Bronchus fibroblast of lung (primary cell): ENCODE data around the genes MFSD2B, TP53I3 and FAM228A.

GRCh38 chr2:23513137-23514161, 128.5 kb downstream of the KLHL29 start:
- RAMPAGE, long total RNA = no peak

DNA sequence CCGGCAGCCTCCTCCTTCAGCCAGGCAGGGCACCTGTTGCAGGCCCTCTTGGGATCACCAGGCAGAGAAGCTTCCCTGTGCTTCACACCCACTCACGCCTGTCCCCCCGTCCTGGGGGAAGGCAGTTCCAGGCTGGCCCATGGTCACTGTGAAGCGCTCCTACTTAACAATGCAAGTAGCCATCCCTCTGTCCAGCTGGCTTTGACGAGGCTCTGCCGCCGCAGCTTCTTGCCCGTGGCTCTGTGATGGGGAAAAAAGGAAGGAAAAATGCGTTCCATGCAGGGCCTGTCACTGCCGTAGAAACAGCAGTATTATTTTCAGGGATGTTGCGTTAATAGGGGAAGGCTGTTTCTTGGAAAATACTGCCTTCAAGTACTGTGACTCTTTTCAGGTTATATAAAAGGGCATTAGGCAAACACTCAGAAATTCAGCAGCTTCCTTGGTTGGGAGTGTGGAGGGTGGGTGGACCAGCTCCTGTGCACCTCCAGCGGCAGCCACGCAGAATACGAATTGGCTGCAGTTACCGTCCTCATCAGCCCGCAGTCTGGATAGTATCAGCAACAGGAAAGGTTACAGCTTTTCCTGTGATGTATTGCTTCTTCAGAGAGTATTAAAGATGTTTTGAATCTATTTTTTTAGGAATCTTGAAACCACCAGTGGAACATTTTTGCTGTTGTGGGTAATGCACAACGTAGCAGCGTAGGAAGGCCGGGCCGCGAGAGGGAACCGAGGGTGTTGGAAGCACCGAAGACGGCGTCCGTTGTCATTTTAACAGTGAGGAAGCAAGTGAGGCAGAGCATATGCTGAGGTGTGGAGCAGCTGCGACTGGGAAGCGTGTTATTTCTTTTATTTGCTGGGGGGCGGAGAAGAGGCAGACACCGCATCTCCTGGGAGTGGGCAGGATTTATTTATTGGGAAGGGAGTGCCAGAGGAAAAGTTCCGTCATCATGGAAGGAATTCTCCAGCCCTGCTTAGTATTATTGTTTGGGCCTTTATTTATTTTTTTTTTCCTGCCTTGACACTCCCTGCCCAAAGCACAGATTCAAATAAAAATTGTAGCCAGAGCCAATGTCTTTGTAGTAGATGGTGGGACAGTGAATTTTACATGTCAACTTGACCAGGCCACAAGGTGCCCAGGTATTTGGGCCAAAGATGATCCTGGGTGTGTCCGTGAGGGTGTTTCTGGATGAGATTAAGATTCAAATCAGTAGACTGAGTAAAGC, 232.6 kb downstream of the KLHL29 start:
- RAMPAGE, long total RNA = no peak

DNA sequence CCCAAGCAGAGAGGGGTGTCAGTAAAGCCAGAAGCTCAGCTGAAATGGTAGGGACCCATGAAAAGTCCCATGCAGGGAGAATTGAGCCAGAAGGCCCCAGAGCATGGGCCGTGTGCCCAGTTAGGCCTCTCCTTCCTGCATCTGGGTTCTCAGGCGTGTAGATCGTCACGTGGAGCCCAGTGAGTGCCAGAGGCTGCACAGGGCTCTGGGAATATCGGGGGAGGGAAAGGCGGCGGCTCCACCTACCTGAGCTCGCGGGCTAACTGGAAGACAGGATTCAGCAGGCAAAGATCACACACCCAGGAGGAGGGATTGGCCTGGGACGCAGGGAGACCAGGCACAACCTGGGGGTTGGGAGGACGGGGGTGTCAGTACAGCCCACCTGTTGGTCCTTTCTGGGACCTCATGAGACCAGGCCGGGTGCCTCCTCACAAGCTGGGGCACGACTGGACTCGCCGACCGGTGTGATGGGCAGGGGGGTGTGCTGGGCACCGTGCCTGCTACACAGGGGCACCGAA, 256.9 kb downstream of the ATAD2B start:
- RAMPAGE, long total RNA = no peak

DNA sequence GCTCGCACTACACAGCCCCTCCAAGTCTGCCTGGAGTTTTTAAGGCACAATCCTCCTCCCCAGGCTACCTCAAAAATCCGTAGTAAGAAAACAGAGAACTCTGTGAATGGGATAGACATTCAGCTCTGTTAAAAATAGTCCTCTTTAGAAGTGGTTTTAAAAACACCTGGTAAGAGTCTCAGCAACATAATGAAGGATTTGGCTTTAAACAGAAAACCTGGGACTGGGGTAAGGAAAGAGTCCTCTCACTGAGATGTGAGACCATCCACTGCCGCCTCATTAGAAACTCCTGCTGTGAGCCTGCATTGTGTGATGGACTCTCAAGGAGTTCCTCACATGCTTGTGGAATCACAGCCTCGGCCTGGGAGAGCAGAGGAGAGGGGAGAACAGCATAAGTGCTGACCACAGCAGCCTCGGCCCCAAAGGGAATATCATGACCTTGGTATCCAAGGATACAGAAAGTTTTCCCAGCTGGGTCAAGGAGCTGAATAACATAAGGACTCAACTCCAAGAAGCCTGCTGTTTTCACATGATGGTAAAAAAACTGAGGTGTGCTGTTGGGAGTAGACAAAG, 214.7 kb downstream of the ATAD2B start:
- RAMPAGE, long total RNA = no peak

GRCh38 chr2:23771484-23772178, 155.3 kb downstream of the ATAD2B start:
- RAMPAGE, long total RNA = no peak

- RAMPAGE, long total RNA = no peak
These were observed 59.7 kb downstream of the ATAD2B start for GRCh38 chr2:23867112-23867676.

GRCh38 chr2:23884588-23885199, 42.2 kb downstream of the ATAD2B start:
- RAMPAGE, long total RNA = no peak

- RAMPAGE, long total RNA = no peak
These were observed at the start of gene MFSD2B for GRCh38 chr2:24009229-24010233. Gene MFSD2B, plus strand, starts transcription at chr2:24010085.

- RAMPAGE, long total RNA = no peak
These were observed 1.5 kb downstream of the MFSD2B start for GRCh38 chr2:24011292-24011802.

DNA sequence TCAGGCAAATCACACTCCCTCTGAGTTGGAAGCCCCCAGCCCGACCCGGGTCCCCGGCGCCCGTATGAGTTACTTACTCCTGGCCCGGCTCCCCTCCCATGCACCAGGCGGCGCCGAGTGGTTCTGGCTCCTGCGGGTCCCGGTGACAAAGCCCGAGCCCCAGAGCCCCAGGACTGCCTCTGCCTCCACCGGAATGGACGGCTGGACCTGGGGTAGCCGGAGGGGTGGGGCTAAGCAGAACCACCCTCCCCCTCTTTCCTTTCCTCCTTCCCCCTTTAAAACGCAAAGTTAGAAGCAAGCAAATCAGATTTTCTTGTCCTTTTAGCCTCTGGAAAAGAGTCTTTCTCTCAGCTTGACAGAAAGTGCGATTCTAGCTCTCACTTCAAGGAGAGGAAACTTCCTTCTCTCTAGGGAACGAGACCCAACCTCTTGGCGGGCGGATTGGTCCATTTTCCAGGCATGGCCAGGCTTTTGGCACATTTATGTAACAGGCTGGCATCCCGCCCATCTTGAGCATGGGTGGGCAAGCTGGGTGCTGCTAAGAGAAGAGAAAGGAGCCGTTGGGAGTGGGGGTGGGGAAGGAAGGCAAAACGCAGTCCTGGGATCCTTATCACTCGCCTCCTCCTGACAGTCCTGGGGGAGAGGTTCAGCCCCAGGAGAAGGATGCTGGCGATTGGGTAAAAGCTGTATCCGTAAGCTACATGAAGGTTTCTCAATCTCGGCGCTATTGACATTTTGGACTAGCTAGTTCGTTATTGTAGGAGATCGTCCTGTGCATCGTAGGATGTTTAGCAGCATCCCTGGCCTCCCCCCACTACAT, at the start of gene TP53I3:
Gene TP53I3 (minus strand): TSS at position 181 of the 820 bp plus-strand sequence.
- RAMPAGE, long total RNA = start-site peak on the minus strand centred at position 145 of the sequence, 80 bp wide, 143 and 30 reads in 2 replicates

GRCh38 chr2:24174528-24175488, at the start of gene FAM228A:
Gene FAM228A, plus strand, starts transcription at chr2:24175053.
- RAMPAGE, long total RNA = no peak

- RAMPAGE, long total RNA = no peak
These were observed 796 bp downstream of the ITSN2 start for GRCh38 chr2:24359503-24359976.

DNA sequence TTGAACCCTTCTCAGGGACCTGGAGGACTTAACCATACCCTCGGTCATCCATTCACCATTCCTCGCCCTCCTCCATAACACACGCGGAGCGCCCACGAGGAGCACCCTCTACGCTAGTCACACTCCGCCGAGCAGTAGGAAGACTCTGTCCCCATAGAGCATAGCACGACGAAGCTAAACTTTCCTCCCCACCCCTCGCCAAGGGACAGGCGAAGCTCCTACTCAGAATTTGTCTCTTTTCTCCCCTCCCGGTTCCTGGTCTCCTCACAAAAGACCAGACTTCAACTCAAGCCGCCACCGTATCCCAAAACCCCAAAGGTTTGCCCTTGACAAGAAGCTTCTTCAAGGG, 681 bp upstream of the ITSN2 start:
- RAMPAGE, long total RNA = no peak

GRCh38 chr2:24512410-24512648, 21.3 kb downstream of the NCOA1 start:
- RAMPAGE, long total RNA = no peak

- RAMPAGE, long total RNA = no peak
These were observed 33.9 kb downstream of the NCOA1 start for GRCh38 chr2:24524962-24525299.

GRCh38 chr2:24769280-24770021, 23.7 kb downstream of the PTRHD1 start:
- RAMPAGE, long total RNA = no peak

GRCh38 chr2:24827281-24828444, 34.4 kb downstream of the CENPO start:
- RAMPAGE, long total RNA = no peak

DNA sequence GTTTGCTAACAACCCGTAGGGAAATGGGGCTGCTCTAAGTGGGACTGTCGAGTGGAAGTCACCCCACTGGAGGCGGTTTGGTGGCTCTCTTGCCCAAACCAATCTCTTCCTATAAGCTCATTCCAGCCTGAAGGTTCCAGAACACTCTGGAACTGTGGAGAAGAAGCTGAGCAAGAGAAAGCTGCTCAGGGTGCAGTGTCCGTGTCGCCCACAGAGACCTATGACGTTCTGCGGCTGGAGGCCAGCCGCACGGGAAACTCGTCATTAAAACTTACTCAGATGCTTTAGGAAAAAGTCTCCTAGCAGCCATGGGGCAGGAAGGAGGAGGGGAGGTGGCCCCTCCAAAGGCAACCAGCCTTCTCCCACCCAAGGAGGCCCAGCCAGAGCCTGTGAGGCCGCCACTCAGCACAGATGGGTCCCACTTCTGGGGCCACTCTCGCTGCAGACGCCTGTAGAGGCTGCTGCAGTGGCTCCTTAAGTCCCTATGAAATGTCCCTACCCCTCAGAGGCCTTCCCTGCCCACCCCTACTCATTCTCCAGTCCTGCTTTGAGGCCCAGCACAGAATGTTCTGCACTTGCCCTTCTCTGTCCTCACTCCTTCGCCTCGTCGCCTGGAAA, 41.6 kb downstream of the ADCY3 start:
- RAMPAGE, long total RNA = no peak

GRCh38 chr2:24883809-24884301, 36.2 kb downstream of the ADCY3 start:
- RAMPAGE, long total RNA = no peak

DNA sequence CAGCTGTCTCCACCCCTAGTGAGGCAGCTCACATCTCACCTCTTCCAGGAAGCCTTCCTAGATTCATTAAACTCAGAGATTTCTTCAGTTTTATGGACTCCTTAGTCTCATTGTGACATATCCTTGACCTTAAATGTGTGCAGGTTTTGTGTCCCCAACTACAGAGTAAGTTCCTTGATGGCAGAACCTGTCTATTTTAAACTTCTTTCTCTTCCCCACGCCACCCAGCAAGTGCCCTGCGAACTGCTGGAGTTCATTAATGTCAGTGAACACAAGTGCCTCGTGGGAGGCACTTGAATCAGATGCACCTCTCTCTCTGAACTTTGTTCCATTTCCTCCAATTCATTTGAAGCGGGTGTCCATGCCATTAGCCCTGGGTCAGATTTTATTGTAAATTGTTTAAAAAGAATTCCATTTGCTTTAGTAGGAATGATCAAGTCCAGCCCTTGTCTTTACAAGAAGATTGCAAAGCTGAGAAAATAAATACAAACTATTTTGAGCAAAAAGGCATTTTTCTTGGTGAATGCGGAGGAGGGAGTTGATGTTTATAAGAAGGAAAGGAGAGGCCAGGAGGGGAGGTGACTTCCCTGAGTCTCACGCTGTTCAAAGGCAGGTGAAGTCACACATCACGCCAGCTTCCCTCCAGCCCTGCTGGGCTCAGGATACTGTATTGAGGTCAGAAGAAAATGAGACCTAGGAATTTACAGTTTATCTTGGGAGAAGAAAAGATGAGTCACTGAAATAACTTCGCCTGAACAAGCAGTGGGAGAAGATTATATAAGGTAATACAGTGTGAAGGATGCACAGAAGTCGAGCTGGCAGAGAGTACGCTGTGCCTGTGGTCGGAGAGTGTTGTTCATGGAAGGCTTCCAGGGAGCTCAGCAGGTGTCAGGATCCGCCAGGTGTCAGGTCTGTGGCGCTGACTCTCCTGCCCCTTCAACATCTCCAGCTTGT, 36.3 kb downstream of the EFR3B start:
- RAMPAGE, long total RNA = no peak